Thyroid gland (tissue), 7 donors: ENCODE measurements around the genes FANCL, PAPOLG and USP34.

DNA sequence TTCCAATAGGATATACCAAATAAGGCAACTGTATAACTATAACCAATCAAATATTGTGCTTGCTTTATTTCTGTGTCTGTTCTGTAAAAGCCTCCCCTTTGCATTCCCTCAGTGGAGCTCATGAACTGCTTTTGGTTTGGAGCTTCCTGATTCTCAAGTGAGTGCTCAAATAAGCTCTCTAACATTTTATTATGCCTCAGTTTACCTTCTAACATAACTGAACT is 137.7 kb upstream of the VRK2 start:
- PRO-cap, 2 experiments: no peak in any of the 2 experiments
- RAMPAGE, long total RNA, 5 experiments: no peak in any of the 5 experiments

DNA sequence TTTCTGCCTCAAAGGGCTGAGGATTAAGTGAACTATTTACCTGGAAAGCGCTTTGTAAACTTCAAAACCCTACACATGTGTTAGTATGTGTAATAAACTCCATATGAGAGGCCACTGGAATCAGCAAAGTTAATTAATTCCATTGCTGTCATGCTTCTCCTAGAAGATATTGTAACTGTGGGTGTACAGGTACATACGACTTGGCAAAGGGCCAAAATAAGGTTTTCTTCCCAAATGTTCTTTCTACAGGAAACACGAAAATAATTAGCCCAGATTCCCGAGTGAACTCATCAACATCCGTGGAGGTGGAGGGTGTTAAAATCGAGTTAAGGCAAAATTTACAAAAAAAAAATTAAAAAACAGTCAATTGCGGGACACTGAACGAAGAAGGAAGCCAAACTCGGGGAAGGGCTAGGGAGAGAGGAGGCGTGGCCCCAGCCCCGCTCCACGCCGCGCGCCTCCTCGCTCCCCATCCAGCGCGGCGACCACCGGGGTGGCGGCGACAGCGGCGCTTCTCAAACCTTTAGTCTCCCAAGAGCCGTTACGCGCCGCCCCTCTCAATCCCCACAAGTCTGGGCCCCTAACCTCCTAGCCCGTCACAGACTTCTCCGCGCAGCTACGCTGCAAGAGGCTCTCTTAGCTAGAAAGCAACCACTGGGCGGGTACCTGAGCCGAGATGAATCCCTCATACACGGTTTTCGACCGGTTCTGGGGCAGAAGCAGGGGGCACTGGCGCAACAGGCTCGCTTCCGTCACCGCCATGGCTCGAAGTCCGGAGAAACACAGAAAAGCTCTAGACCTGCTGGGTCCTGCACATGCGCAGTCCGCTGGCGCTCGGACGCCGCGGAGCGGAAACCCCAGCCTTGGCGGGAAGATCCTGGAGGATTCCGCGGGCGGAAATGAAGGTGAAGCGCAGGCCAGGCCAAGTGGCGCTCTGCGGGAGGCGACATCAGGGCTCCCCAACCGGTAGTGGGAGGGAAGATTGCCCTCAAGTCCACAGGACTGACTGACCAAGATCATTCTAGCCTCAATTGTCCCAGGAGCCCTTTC is at the start of gene FANCL:
Gene FANCL, minus strand, starts transcription at position 774 of the 1,050 bp plus-strand sequence.
- PRO-cap, 2 experiments: peak in 2 of 2 experiments; most common plus-strand start position 884 of the sequence (in 2); most common minus-strand start position 767 of the sequence (in 1)
- RAMPAGE, long total RNA, 5 experiments: start-site peak on the minus strand in 4 of 5 experiments, centred at positions 783 to 786 of the sequence, 118 to 356 reads per replicate

- PRO-cap, 2 experiments: no peak in any of the 2 experiments
- RAMPAGE, long total RNA, 5 experiments: no peak in any of the 5 experiments
Observed at GRCh38 chr2:58460711-58461185, 219.6 kb upstream of the FANCL start.

DNA sequence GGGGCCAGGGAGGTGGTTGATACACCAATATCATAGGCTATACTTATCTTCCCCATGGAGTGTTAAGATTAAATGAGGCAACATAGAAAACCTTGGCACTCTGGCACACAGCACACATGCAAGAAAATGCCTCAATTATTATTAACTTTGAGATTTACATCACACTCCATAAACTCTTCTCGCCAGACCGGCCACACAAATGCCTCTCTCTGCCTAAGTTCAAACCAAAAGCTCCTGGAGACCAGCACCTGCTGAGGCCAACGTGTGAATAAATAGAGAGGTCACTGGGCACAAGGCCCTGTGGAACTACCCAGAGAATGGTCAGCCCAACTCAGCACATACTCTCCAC is 498.7 kb downstream of the BCL11A start:
- PRO-cap, 2 experiments: no peak in any of the 2 experiments
- RAMPAGE, long total RNA, 5 experiments: no peak in any of the 5 experiments

DNA sequence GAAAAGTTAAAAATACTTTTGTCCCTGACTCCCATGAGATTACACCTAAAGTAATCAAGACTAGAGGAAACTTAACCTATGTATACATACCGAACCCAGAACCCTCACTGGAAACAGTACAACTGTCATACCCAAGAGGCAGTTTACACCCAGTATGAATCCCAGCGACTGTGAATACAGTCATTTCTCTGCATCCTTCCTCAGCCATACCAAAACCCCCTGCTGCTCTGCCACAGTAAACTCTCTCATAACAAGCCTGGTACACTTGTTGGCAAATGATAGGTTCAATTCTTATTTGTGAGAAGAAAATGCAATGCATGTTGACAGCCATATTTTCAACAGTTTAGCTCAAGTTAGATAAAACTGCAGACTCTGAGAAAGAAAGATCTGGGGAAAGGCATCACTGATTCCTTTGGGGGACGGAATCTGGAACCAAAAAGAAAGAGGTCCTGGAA is 252.4 kb downstream of the BCL11A start:
- PRO-cap, 2 experiments: no peak in any of the 2 experiments
- RAMPAGE, long total RNA, 5 experiments: no peak in any of the 5 experiments

- PRO-cap, 2 experiments: no peak in any of the 2 experiments
- RAMPAGE, long total RNA, 5 experiments: no peak in any of the 5 experiments
Observed at GRCh38 chr2:60317813-60318446, 235.5 kb downstream of the BCL11A start.

- PRO-cap, 2 experiments: no peak in any of the 2 experiments
- RAMPAGE, long total RNA, 5 experiments: no peak in any of the 5 experiments
Observed at GRCh38 chr2:60439017-60439959, 114.2 kb downstream of the BCL11A start.

GRCh38 chr2:60508253-60508883 is 45.1 kb downstream of the BCL11A start:
- PRO-cap, 2 experiments: no peak in any of the 2 experiments
- RAMPAGE, long total RNA, 5 experiments: no peak in any of the 5 experiments

DNA sequence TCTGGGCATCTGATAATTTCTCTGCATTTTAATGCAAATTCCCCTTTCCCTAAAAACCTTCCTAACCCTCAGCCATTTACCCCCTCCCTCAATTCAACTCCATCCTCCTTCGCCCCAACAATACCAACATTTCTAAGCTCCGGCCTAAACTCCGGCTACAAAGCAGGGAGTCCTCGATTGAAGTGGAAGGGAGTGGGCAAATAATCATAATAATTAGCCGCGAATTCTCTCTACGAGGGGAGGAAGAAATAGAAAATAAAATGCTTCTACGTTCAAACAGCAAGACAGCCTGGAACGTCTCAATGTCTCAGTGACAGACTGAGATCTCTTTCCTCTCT is 4.6 kb downstream of the BCL11A start:
- PRO-cap, 2 experiments: no peak in any of the 2 experiments
- RAMPAGE, long total RNA, 5 experiments: no peak in any of the 5 experiments

DNA sequence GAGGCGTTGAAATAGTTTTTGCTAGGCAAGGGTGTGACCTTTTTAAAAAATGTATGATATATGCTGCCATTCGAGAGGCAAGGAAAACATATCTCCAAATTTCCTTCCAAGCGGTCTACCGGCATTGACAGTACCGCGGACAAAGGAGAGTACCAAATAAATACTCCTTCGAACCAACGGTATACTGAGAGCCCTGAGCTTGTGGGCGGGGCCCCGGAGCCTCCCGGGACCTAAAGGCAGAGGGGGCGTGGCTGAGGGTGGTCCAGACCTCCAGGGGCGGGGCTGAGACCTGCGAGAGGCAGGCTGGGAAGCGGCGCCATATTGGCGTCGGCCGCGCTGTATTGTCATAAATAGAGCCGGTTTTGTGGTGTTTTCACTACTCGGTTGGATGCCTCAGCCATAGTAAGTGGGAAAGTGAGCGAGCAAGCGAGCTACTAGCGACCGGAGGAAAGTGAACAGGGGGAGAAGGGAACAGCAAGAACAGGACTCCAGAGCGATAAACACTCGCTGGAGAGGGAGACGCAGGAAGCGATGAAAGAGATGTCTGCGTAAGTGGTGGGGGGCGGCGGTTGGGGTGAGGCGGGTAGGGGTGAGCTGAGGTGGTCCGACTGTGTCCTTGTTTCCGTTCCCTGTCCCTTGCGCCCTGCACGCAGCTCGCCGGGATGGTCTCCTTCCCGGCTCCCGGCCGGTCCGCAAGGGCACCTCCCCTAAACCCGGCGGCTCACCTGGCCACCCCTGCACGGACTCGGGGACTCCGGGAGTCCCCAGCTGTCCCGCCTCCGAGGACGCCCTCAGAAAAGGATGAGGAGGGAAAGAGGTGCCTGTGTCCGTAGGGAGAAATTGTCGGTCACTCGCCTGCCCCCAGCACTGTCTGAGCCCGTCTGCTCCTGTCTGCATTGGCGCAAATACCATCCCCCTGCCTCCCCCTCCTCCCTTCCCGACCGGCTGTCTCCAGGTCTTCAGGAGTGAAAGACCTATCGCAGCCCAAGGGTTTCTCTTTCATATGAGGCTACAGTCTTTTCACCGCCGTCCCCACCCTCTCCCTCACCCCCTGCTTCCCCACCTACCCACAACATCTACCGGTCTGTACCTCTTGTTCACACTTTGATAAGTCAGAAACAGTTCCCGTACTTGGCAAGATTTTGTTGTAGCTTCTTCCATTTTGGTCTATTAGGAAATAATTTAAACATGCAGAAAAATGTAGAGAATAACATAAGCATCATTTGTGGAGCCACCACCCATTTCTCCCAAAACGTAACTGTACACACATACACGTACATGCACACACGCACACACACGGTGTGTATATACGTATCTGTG is at the start of gene PAPOLG:
Gene PAPOLG, plus strand, starts transcription at position 321 of the 1,320 bp plus-strand sequence.
- PRO-cap, 2 experiments: peak in 2 of 2 experiments; most common plus-strand start position 1,002 of the sequence (in 2); most common minus-strand start position 883 of the sequence (in 2)
- RAMPAGE, long total RNA, 5 experiments: start-site peak on the plus strand in 4 of 5 experiments, centred at positions 310 to 346 of the sequence, 46 to 463 reads per replicate

DNA sequence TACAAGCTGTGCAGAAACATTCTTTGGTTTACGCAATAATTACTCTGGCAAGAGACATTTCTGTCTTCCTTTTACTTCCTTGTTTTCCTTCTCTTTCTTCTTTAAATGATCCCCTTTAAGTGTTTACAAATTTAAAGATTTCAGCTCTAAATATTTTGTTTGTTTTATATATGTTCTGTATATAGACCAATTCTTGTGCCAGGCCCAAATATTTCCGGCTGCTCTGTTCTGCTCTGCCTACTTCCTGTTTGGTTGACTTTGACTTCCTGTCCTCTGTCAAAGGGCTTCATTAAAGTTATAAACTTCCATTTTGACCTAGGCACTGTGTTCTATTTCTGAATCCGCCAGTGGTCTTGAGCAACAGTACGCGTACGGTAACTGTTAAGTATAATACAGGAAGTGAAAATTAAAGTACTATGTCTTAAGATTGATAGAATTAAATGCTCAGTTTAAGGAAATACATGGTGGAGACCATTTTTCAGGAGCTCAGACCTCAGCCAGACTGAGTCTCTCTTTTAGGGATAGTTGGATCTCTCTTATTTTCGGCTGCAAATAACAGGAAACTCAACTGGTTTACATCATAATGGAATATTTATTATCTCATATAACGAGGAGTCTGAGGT is 13.5 kb upstream of the REL start:
- PRO-cap, 2 experiments: no peak in any of the 2 experiments
- RAMPAGE, long total RNA, 5 experiments: no peak in any of the 5 experiments

- PRO-cap, 2 experiments: no peak in any of the 2 experiments
- RAMPAGE, long total RNA, 5 experiments: no peak in any of the 5 experiments
Observed at GRCh38 chr2:60899525-60899856, 18.1 kb downstream of the REL start.

GRCh38 chr2:61015958-61016336 is 1.6 kb upstream of the PEX13 start:
- PRO-cap, 2 experiments: peak in 1 of 2 experiments; most common plus-strand start chr2:61016283 (in 1)
- RAMPAGE, long total RNA, 5 experiments: no peak in any of the 5 experiments

GRCh38 chr2:61036055-61036472 is 18.0 kb upstream of the PUS10 start:
- PRO-cap, 2 experiments: no peak in any of the 2 experiments
- RAMPAGE, long total RNA, 5 experiments: no peak in any of the 5 experiments

- PRO-cap, 2 experiments: no peak in any of the 2 experiments
- RAMPAGE, long total RNA, 5 experiments: no peak in any of the 5 experiments
Observed at GRCh38 chr2:61287259-61287803, 125.3 kb downstream of the C2orf74 start.

DNA sequence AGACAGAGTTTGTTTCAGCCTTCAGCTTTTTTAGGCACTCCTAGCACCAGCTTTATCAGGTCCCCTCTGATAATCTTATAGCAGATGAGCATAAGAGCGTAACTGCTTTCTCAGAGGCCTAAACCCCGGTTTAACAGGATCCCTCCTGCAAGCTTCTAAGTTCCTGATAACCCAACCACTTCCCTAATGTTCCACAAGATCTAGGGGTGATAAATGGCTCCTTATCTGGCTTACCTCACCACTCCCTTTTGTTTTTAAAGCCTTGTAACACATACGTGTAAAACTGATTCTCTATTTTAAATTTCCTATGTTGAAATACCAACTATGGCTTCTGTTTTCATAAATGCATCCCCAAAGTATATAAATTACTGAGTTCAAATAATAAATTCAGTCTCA is 126.1 kb downstream of the C2orf74 start:
- PRO-cap, 2 experiments: no peak in any of the 2 experiments
- RAMPAGE, long total RNA, 5 experiments: no peak in any of the 5 experiments

DNA sequence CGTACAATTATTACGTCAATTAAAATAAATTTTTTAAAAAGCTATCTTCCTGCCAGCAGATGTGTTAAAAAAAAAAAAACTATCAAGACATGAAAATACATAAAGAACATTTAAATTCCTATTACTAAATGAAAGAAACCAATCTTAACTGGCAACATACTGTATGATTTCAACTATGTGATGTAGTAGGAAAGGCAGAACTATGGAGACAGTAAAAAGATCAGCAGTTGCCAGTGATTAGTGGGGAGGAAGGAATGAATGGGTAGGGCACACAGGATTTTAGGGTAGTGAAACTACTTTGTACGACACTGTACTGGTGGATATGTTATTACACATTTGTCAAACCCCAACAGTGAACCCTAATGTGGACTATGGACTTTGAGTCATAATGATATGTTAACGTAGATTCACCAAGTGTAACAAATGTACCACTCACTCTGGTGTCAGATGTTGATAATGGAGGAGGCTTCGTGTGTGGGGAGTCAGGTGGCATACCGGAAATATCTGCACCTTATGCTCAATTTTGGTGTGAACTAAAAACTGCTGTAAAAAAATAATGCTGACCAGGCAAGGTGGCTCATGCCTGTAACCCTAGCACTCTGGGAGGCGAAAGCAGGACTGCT is 27.3 kb downstream of the USP34 start:
- PRO-cap, 2 experiments: no peak in any of the 2 experiments
- RAMPAGE, long total RNA, 5 experiments: no peak in any of the 5 experiments

DNA sequence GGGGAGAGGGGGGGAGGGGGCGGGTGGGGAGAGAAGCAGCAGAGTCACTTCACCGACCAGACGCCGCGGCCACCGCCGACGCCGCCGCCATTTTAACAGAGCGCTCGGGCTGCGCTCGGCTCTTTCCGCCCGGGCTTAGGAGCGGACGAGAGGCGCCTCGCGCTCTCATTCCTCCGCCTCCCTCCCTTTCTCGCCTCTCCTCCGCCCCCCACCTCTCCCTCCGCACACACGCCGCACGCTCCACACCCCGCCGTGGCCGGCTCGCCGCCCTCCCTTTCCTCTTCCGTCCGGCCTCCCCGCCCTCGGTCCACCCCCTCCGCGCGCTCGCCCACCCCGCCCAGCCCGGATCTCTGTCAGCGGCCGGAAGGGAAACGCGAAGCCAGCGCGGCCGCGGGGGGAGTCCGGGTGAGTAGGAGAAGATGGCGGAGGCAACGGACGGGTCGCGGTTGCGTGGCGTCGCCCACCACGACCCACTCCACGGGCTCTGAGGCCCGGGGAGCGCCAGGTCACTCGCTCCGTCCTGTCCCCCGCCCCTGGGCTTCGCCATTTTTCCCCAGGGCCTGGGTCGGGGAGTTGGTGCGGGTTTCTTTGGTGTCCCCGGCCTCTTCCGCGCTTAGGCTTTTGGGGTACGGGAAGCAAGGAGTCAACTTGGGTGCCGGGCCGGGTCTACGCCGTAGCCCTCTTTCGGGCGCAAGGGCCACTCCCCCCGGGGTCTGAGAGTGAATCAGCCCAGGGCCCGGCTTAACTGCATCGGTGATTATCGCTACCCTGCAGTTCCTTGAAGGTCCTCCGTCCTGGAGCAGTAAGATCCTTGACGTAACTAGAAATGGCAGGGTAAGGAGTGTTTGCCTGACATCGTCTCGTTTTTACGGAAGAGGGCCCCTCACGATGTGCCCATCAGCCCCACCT is at the start of gene USP34:
Gene USP34, minus strand, starts transcription at position 113 of the 909 bp plus-strand sequence.
- PRO-cap, 2 experiments: peak in 2 of 2 experiments; most common plus-strand start position 398 of the sequence (in 2); most common minus-strand start position 285 of the sequence (in 2)
- RAMPAGE, long total RNA, 5 experiments: start-site peak on the plus strand in 3 of 5 experiments, centred at positions 338 to 371 of the sequence, 34 to 153 reads per replicate

GRCh38 chr2:61533710-61534059 is 4.5 kb downstream of the XPO1 start:
- PRO-cap, 2 experiments: no peak in any of the 2 experiments
- RAMPAGE, long total RNA, 5 experiments: start-site peak on the minus strand in 1 of 5 experiments, at chr2:61533786-61533903 at its widest, 21 reads per replicate

DNA sequence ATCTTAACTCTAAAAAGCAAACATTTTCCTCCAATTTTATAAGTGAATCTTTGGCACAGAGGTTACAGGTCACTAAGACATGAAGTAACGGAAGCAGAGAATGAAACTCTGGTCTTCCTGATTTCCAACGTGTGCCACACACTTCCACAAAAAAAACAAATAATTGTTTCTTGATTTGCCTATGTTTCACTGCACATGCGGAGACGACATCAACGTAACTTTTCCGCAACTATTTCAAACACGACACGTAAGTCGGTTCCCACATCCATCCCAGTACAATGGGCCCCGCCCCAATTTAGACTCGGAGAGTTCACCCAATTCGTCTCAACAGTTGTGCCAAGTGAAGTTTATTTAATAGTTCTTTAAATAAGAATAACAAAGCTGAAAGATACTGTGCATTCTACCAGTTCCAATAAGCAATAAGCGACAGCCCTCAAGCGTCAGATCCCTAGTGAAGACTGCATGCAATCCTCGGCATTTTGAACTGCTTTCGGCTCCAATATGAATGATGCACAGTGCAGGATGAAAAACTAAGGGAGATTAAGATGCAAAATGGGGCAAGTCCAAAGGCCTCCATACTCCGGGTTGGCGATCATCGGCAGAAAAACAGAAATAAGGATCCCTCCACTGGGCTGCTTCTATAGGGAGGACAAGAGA is 708 bp downstream of the CCT4 start:
- PRO-cap, 2 experiments: no peak in any of the 2 experiments
- RAMPAGE, long total RNA, 5 experiments: no peak in any of the 5 experiments